ENCODE results near the genes ZNF560, P2RY11 and TYK2.

GRCh38 chr19:9498507-9499011 lies at the start of gene ZNF560:
Gene ZNF560, minus strand, starts transcription at chr19:9498616.
- RRBS = no CpG with 5 or more reads among the region's 27 CpGs

GRCh38 chr19:9750878-9751826 lies 17.4 kb downstream of the ZNF846 start:
- RRBS = no CpG with 5 or more reads among the region's 14 CpGs

DNA sequence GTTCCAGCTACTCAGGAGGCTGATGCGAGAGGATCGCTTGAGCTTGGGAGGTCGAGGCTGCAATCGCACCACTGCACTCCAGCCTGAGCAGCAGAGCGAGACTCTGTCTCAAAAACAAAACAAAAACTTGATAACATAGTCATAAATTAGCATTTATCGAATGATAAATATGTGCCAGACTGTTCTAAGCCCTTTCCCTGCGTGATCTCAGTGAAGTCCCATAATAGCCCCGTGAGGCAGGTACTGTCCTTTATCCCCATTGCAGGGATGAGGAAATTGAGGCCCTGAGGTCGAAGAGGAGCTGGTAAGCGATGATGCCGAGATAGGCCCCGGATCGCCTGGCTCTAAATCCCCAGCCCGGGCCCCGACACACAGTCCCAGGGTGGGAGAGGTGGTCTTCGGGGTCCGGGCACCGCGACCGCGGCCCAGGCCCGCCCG lies 768 bp downstream of the FBXL12 start:
- RRBS = 7% methylated on average over 5 of the region's 23 CpGs

GRCh38 chr19:9945262-9946014 lies 9.1 kb upstream of the OLFM2 start:
- RRBS = no CpG with 5 or more reads among the region's 19 CpGs

- RRBS = no CpG with 5 or more reads among the region's 3 CpGs
These were observed 7.0 kb downstream of the RDH8 start for GRCh38 chr19:10020354-10020698.

DNA sequence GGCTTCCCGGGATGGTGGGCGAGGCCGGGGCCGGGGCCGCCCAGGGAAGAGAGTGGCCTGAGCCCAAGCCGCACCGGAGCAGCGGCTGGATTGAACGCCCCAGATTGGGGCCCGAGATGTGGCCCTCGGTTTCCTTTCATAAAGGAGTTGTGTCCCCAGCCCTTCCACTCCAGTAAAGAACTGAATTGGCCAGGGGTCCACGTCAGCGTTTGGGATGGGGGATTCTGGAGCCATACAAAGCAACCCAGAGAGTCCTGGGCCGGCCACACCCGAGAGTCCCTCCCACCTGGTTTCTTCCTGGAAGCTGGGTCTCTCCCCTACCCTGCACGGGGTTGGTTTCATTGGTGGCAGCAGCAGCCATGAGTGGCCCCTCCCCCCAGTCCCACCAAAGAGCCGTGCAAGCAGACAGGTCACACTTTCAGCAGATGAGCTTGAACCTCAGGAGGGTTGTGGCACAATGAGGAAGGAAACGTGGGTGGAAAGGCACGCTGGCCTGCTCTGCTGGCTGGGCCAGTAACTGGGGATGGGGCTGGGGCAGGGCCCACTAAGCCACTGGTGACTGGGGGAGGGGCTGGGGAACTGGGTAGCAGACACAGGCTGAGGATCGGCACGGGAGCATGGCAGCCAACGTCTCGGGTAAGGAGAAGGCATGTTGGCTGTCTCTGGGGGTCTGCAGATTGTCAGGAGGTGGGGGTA lies at the start of gene P2RY11:
Gene P2RY11 (plus strand): TSS at position 589 of the 696 bp plus-strand sequence.
- RRBS = 62% methylated on average over 4 of the region's 23 CpGs

DNA sequence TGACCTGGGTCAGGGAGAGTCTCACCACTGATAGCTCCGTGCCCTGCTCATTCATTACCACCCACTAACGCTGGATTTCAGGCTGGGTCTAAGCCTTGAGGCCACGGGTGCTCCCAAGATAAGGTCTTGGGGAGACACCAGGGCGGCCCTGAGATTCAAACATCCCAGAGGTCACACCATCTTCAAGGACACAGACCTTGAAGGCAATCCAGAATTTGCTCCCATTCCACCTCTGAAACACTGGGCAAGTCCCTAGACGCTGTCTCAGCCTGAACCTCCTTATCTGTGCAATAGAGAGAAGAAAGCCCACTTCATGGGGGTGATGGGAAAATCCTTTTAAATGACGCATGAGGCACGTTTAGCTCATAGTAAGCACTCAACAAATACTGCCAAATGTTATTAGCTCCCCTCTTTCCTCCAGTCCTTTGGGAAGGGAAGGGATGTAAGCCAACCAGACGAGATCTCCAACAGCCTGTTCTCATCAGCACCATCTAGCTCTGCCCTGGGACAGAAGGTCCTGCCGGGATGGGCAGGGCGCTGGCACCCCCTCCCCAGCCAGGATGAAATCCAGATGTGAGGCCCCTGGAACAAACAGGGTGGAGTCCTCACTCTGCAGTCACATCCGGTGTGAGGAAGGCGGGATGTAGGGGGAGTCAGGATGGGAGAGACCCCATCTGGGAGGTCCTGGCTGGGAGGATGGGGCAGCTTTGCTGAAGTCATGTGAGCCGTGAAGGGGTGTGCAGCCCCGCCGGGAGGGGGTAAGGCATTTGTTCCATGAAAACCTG lies 4.8 kb downstream of the S1PR2 start:
- RRBS = 93% methylated on average over 3 of the region's 15 CpGs

DNA sequence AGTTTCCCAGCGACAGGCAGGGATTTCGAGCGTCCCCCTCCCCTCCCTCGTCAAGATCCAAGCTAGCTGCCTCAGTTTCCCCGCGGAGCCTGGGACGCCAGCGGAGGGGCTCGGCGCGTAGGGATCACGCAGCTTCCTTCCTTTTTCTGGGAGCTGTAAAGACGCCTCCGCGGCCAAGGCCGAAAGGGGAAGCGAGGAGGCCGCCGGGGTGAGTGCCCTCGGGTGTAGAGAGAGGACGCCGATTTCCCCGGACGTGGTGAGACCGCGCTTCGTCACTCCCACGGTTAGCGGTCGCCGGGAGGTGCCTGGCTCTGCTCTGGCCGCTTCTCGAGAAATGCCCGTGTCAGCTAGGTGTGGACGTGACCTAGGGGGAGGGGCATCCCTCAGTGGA lies 706 bp upstream of the ICAM1 start:
- RRBS = under 1% methylated on average over 14 of the region's 35 CpGs

DNA sequence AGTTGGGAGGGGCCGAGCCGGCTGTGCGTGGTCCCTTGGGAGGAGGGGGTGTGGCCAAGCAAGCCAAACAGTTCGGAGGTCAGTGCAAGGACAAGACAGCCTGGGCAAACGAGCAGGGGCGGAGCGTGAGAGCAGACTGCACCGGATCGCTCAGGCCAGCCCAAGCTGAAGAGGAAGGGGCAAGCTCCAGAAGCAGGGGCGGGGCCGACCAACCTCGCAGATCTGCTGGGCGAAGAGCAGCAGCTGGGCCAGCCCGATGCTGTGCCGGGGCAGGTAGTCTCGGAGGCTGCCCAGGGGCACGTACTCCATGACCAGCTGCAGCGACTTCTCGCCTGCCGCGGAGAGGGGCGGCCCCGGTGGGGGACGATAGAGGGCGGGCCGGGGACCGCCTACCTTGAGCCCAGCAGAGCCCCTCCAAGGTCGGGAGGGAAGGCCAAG lies 13.9 kb upstream of the ICAM3 start:
- RRBS = 97% methylated on average over 9 of the region's 28 CpGs

DNA sequence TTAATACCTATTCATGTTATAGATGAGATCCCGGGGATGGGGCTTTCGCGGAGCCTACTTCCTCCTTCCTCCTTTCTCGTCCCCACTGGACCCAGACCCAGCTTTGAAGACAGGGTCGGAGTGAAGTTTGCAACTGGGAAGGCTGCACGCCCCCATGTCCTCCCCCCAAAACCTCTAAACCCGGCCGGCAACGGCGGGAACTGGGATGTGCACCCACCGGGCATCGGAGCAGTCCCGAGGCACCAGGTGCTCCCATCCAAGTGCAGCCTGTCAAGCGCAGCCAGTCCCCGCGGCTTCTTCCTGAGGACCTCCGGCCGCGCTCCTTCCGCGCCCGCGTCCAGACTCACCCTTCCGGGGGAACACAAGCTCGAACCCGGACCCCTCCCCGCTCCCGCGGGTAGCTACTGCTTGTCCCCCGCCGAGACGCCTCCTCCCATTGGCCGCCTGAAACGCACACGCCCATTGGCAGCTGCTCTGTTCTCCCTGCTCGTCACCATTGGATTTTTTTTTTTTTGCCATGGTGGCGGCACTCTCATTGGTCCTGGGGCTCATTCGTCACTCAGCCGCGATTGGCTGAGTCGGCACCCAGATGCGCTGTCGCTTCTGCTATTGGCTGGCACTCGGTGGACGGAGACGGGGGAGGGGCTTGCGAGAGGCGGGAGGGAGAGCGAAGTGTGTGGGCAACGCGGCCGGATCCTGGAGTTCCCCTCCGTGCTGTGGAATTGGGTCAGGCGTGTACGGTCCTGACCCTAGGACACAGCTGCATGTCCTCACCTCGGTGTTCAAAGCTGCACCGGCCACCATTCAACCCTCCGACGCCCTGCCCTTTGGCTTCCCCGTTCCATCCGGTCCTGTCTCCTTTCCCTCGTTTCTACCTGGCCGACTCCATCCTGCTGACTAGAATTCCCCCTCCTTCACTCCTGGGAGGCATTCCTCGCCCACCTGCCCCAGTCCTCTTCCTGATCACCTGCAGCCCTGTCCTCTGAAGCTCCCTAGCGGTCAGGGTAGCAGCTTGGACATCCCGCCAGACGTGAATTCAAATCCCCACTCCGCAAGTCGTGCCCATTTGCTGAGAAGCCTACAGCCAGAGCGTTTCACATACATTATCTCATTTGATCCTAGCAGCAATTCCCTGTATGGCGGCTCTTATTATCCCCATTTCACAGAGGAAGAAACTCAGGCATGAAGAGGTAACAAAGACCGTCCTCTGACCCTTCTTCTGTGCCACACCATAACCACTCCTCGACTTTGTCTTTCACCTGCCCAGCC lies at the start of gene TYK2:
Gene TYK2 (minus strand): TSS at position 410 of the 1,269 bp plus-strand sequence.
- RRBS = 2% methylated on average over 21 of the region's 73 CpGs

DNA sequence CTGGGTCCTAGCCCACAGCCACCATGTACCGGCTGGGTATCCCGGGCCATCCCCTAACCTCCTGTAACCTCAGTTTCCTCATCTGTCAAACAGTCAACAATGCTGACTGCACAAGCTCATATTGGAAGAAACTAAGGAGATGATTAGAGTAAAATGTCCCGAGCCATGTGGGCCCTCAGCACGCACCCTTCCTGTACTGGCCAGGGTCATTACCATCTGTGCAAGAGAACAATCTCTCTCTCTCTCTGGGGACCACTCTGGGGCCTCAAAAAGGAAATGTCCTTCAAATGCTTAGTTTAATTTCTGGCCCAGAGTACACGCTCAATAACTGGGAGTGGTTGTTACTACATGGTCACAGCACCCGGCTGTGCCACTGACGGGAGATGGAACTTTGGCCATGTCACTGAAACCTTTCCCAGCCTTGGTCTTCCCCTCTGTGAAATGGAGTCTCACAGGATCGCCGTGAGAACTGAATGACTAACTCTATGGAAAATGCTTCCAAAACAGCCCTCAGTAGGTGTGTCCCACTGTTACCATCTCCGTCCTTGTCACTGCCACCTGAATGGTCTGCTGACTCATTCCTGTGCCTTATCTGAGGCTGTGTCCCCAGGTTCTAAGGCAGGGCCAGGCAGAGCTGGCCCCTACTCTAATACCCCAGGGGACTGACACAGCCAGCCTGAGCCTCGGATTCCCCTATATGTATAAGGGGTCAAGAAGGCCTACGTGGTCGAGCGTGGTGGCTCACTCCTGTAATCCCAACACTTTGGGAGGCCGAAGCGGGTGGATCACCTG lies 4.7 kb downstream of the CDC37 start:
- RRBS = no CpG with 5 or more reads among the region's 16 CpGs

GRCh38 chr19:10408625-10409255 lies 5.4 kb upstream of the CDC37 start:
- RRBS = no CpG with 5 or more reads among the region's 12 CpGs

- RRBS = 6% methylated on average over 3 of the region's 22 CpGs
These were observed 1.5 kb upstream of the PDE4A start for GRCh38 chr19:10418875-10419200.

DNA sequence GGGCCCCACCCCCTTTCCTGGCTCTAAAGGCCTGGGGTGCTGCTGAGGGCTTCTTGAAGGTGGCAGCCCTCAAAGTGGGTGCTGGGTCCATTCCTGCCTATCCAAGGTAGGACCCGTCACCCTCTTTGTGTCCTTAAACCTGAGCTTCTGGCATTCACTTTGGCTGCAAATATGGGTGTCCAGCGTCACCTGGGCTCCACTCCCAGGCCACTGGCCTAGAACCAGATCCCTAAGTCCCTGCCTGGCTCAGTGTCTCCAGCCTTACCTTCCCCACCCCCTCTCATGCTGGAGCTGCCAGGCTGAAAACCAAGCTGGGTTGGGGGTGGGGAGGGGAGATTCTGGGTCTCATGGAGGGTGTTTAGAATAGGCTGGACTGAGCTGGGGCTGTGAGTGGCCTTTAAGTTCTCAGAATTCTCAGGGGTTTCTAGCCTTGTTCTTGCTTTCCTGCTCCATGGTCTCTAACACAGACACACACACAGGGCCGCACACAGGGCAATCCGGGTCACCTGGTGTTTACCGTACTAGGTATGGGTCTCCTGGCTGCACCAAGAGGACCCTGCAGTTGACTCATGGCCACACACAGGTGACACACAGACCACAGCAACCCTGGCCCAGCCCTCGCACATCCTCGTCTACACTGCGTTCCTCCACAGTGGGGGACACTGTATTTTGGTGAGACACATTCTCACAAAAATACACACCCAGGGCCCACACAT lies 12.5 kb downstream of the PDE4A start:
- RRBS = no CpG with 5 or more reads among the region's 8 CpGs

- RRBS = no CpG with 5 or more reads among the region's 16 CpGs
These were observed 1.5 kb downstream of the S1PR5 start for GRCh38 chr19:10515637-10516351.

GRCh38 chr19:10612892-10613374 lies 12.4 kb upstream of the SLC44A2 start:
- RRBS = no CpG with 5 or more reads among the region's 8 CpGs

- RRBS = no CpG with 5 or more reads among the region's 13 CpGs
These were observed 9.3 kb upstream of the ILF3 start for GRCh38 chr19:10644816-10645305.

GRCh38 chr19:10653491-10654209 lies 496 bp upstream of the ILF3 start:
- RRBS = no CpG with 5 or more reads among the region's 59 CpGs

- RRBS = 100% methylated on average over 1 of the region's 32 CpGs
These were observed 13.8 kb upstream of the QTRT1 start for GRCh38 chr19:10687242-10687974.

GRCh38 chr19:10745072-10745544 lies 27.2 kb downstream of the DNM2 start:
- RRBS = no CpG with 5 or more reads among the region's 12 CpGs